ENCODE measurements around a stretch of chr14.

DNA sequence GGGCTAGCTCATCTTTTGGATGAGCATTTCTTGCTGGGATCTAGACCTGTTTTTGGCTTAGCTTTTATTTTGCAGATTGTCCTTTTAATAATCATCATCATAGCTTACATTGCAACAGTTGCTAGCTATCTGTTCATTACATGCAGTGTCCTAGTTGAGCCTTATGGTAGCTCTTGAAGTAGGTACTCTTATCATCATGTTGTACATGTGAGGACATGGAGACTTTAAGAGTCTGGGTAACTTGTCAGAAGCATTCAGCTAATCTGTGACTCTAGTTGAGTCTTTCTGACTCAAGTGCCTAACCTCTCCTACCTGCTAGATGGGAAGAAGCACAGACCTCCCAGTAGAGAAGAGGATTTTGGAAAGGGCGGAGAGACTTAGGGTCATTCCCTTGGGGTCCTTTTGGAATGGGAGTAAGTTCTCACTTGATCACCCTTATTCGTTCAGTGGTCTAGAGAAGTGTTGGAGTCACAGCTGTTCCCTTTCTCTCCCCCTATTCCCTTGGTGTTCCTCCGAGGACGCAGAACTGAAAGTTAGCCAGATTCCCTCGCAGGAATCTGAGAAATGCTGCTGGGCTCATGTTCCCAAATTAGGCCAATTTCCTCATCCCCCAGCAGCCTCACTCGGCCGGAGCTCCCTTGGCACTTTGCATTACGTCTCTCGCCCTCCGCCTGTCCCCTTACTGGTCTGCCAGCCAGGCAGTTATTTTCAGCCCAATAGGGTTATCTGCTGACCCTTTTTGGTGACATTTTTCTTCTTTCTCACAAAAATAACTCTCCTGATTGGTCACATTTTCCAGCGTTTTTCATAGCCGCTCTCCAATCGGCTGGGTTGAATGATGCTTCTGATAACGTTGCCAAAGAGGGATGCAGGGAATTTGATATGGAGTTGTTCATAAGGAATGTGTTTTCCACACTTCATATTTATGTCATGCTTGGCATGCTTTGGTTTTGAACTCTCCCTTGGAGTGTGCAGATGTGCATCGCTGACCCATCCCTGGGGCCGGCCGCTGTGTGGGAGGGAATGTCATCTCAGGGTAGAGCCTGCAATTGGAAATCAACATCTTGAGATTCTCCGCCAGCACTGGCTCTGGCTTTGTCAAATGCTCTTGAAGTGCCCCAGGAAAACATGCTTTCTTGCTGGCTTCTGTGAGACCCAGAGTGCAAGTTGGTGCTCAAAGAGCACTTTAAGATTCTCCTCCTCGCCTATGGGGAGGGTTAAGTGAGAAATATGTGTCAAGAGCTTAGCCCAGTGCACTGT is 9.8 kb downstream of the IFT43 start:
- RRBS, result no CpG with 5 or more reads among the region's 19 CpGs

DNA sequence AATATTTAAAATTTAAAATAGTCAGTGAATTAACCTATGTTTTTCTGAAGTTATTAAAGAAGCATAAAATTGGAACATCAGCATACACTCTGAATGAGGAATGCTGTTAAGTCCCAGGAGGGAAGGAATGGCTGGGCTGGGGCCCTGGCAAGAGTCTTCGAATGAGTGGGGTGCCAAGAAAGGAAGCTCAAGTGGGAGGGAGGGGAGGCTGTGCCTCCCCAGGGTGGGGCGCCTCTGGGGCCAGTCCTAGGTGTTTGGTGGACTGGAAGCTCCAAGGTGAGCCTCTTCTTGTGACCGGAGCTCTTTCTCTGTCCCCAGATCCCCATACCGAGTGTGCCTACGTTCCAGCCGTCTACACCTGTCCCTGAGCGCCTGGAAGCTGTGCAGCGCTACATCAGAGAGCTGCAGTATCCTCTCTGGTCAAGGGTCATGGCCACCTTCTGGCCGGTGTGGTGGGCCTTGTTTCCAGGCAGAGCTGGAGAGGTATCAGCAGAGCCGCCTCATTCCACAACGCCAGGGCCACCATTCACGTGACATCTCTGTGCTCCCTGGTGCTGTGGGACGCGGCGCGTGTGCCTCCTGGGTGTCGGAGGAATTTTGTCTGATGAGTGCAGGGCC is 8.5 kb downstream of the VASH1 start:
- RRBS, result no CpG with 5 or more reads among the region's 17 CpGs

DNA sequence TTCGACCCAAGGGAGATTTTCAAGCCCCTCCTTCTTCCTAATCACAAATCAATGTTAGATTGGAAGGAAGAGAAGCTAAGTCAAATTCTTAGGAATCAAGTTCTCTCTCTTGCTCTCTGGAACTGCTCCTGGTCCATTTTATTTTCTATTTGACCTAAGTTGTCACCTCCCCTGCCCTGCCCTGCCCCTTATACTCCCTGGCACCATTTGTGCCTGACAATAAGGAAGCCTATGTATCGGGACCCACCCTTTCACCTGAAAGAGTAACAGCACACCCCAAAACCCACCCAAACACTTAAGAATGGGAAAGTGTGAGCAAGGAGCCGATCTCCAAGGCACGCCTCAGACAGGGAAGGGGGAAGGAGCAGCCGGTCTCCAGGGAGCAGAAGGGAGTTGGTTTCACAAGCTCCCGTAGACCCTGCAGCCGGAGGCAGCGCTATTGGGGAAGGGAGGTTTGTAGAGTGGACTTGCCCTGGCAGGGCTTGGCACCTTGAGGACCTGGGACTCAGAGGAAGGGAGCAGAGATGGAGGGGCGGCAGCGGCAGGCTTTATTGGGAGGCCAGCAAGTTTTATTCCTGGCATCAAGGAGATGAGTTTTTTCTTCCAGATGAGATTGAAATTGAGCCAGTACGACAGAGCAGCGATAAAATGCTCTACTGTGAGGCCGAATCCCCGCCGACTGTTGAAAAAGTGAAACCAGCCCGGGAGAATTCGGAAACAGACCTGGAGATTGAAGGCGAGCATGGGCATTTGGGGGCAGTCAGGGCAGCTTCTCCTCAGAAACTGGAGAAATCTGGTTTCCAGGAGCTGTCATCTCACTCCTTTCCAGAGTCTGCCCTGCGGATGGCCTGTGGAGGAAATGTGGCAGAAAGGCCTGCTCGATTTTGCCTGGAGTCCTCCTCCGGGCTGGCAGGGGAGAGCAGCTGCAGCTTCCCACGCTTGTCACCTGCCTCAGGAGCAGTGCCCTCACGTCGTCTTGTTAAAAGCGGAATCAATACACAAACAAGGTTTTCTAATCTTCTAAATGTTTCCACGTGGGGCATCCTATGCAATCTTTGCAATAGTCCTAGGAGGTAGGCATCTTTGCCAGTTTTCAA is 1.8 kb downstream of the LRRC74A start:
- RRBS, result 22% methylated on average over 3 of the region's 26 CpGs

DNA sequence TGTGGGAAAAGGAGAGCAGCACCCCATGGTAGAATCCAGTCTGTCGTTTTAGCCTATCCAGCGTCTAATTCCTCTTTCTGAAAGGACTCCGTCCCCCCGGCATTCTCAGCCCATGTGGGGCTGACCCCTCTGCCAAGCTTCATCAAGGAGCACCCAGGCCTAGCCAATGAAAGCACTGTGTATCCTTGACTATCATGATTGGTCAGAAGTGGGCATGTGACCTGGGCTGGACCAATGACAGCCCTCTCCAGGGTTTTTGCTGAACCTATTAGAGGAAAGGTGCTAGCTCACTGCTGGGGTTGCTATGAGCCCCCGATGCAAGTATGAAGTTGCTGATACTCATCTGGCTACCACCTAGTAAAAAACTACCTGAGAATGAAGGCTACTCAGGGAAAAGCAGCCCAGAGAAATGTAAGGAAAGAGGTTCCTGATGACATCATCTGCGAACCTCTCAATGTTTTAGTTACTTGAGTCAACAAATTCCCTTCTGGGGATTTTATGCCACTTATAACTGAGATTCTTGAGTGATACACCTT is 68.1 kb downstream of the LRRC74A start:
- RRBS, result no CpG with 5 or more reads among the region's 6 CpGs

DNA sequence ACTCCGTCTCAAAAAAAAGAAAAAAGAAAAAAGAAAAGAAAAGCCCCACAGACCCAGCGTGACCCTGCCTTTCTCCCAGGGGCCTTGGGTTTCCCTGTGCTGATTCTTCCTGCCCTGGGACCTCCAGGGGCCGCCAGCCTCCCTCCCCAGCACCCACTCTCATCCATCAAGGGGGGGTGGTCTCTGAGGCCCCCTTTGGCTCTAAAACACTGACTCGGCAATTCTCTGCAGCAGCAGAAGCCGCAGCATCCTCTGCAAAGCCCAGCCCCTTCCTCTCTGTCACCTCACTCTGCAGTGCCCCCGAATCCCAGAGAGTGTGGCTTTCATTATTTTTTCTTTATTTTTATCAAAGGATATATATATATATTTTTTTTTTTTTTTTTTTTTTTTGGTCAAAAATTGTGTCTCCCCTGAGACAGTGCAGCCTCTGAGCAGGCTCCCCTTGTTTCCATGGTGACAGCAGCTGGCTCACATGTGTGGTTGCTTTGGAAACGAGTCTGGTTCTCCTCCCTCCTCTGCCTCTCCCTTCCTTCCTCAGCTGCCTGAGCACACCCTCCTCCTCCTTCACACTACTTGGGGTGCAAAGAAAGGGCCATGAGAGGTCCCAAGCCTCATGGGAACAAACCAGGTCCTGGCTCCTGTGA is 100.3 kb downstream of the LRRC74A start:
- RRBS, result no CpG with 5 or more reads among the region's 7 CpGs

GRCh38 chr14:76976127-76976815 is 52.2 kb downstream of the IRF2BPL start:
- RRBS, result no CpG with 5 or more reads among the region's 8 CpGs

DNA sequence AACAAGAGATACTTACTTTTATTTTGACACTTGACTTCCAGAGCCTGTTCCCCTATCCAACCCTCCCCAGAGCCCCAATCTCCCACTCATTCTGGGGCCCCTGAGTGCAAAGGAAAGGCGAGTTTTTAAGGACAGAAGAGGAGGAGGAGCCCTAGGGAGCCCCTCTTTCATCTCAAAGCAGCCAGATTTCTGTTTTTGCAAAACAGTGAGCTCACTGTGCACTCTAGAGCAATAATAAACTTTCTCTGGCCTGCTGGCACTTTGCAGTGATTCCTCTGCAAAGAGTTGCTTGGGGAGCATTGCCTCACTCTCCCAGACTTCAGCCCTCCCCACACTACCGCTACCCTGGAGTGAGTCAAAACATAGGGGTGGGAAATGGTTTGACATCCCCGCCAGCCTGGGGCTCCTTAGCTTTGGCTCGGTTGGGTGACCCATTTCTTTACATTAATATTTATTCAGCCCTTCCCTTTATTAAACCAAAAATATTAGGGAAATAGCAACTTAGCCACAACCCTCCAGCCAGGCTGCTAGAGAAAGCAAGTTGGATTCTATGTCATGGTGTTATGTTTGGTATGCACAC is 3.2 kb upstream of the IRF2BPL start:
- RRBS, result no CpG with 5 or more reads among the region's 4 CpGs

DNA sequence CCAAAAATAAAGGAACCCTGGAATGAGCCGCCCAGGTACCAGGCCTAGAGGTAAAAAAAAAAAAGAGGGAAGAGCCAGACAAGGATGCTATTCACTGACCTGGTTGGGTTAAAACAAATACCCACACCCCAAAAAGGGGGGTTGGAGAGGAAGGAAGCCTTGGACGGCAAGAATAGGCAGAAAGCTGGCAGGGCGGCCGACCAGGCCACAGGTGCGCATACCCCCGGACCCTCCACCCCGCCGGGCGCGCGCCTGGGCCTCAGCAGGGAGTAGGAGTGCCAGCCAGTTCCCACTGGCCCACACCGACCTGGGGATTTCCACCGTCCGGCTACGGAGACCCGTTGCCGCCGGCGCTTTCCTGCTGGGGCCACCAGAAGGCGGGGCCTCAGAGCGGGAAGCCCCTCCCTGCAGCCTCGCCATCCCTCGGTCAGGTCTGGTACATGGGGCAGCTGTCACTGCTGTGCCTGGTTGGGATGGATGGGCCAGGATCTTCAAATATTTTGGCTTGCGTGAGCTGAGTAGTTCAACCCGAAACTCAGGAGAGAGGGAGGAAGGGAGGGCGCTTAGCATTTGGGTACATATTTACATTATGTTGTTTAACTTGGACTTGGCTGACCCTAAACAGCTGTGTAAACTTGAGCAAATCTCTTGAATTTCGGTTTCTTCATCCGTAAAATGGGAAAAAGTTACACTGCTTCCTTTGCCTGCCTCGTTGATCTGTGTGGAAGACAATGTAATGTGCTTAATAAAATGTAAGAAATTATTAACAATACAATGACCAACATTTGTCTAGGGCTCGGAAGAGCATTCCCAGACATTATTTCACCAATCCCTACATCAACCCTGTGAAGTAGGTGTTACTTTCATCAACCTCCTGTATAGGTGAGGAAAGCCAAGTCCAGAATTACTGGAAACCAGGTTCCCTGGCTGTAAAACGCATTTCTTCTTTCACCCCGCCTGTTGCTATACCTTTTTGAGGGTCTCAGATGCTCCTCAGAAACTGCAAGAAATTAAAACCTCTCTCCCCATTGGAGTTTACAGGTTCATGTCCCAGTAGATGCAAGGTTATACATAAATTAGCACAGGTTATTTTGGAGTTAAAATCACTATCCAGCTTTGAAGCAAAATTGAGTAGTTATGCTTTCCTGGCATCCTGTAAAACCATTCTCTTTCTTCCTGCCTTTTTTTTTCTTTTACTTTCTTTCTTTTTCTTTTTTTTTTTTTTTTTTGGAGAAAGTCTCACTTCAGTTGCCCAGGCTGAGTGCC is 5.7 kb upstream of the IRF2BPL start:
- RRBS, result under 1% methylated on average over 7 of the region's 32 CpGs

DNA sequence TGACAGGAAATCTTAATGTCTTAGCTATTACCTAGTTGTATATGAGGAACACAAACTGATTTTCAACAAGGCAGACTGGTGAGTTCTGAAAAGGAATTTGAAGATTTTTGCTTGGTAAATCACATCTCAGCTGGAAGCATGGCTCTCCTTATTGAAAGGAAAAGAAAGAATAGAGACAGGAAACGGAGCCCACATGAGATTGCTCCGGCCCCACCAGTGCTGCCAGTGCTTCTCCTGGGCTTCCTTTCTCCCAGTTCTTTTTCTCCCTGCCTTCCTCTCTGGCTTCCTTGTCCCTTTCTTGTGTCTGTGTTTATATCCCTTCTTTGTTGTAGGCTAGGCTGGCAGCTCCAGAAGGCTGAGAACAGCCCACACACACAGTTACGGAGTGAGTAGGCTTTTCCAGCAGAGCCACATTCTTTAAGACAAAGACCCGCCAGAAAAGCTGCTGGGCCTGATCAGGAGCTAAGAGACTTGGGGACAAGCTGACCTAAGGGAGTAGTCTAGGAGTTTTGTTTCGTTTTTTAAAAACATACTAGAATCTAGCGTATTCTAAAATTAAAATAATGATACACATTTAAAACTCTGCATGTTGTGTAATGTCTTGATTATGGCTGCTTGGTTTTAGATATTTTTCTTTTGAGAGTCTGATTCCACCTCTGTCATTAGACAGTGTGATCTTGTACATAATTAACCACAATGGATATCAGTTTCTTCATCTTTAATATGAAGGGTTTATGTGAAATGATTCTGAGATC is 13.0 kb downstream of the CIPC start:
- RRBS, result no CpG with 5 or more reads among the region's 6 CpGs

DNA sequence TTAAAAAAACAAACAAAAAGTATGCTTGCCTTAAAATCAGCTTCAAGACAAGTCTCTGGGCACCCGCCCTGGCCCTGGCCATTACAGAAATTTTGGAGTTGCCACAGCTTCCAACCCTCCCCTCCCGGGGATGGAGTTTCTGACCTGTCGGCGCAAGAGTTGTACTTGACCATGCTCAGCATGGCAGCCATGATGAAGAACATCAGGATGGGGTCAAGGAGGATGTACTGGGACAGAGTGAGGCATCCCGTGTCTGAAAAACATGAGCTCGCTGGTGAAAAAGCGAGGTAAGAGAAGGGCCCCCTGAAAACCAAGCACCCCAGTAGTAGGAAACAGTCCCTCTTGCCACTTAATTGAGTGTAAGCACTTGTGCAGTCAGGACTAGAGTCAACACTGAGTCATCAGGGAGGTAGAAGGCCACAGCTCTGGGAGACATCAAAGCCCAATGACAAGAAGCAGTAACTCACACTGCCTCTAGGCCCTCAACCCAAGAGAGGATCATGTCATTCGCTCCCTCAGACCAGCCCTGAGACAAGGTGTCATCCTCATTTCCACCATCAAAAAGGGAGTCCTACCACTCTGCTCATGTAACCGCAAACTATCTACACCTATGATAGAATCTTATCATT is 17.9 kb downstream of the POMT2 start:
- RRBS, result no CpG with 5 or more reads among the region's 9 CpGs

- RRBS, result no CpG with 5 or more reads among the region's 3 CpGs
These were observed 6.6 kb downstream of the POMT2 start for GRCh38 chr14:77313966-77314513.

DNA sequence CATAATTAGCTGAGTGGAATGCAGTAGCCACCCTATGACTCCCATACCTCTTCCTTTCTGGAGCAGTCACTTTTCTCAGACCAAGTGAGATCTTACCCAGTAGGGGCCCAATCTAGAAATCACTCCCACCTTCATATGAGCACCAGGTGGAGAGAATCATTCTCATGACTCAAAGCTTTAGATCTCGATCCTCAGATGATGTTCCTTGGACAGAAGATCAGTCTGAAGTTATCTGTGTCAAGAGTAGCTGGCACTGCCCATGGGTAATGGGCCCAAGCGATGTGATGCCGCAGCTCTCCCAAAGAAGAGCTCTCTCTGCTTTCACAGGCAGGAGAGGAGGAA is 3.9 kb upstream of the NOXRED1 start:
- RRBS, result no CpG with 5 or more reads among the region's 3 CpGs

DNA sequence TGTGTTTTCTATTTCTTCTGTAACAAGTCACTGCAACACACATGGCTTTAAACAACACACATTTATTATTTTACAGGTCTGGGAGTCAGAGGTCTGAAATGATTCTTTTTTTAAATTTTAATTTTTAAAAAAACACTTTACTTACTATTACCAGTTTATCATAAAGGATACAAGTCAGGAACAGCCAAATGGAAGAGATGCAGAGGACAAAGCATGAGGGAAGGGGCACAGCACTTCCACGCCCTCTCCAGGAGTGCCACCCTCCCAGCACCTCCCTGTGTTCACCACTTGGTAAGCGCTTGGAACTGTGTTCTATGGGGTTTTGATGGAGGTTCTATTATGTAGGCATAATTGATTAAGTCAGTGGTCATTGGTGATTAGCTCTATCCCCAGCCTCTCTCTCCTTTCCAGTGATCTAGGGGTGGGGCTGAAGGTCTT is 69.7 kb upstream of the NRXN3 start:
- RRBS, result no CpG with 5 or more reads among the region's 2 CpGs

DNA sequence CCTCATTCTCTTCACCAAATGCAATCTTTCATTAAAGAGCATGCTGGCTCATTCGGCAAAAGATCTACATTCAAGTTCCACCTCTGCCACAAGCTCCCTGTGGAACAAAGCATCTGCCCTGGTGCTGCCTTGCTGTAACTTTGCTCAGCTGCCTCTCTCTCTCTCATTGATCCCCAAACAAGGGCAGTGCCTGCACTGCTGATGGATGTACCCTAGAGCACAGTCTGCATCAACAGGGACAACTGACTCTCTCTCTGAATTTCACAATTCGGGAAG is 174.0 kb upstream of the DIO2 start:
- RRBS, result no CpG with 5 or more reads among the region's 2 CpGs

DNA sequence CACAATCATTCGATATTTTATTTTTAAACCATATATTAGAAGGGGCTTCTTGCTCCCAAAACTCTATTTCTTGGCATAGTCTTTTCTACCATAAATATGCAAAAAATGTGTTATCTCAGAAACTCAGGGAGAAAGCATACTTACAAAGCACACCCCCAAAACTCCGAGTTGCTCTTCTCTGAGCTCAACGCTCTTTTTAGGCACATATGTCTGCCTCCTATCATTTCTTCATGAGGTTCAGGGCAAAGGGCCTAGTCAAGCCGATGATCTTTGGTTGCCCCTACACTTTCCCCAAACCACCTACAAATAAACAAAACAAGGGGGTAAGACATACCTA is 2.3 kb downstream of the CEP128 start:
- RRBS, result no CpG with 5 or more reads among the region's 4 CpGs

GRCh38 chr14:80954656-80955111 is 737 bp upstream of the TSHR start:
- RRBS, result no CpG with 5 or more reads among the region's 21 CpGs

DNA sequence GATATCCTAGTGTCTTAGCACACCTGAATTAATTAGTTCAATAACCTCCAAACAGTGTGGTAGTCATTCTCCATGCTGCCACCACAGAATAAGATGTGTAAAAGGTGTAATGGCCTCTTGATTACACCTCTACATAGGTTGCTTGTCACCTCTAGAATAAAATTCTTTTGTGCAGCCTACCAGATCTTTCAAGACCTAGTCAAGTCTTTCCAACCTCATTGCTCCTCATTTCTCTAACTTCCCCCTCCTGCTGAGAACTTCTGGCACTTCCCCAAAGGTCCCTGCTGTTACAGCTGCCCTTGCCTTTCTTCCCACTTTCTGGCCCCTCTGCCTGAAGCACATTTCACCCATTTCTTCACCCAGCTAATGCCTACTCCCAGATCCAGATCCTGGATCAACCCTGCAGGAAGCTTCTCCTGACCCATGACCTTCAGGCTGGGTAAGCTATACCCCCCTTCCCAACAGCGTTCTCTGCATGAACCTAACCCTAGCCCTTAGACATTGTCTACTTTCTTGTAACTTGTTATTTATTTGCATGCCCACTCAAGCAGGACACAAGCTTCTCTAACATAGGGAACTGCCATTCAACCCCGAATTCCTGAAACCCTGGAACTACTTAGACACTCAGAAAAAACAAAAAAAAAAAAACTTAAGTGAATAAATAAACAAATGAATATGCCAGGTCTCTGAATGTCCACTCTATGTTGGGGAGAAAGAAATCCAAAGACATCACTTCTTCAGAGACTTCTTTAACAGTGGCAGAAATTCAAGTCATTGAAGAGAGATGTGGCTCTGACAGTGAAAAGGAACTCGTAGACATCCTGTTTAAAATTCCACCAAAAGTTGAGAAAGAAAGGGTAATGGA is 1.6 kb downstream of the TSHR start:
- RRBS, result no CpG with 5 or more reads among the region's 3 CpGs

- RRBS, result no CpG with 5 or more reads among the region's 31 CpGs
These were observed 50.9 kb downstream of the GTF2A1 start for GRCh38 chr14:81169603-81170577.

DNA sequence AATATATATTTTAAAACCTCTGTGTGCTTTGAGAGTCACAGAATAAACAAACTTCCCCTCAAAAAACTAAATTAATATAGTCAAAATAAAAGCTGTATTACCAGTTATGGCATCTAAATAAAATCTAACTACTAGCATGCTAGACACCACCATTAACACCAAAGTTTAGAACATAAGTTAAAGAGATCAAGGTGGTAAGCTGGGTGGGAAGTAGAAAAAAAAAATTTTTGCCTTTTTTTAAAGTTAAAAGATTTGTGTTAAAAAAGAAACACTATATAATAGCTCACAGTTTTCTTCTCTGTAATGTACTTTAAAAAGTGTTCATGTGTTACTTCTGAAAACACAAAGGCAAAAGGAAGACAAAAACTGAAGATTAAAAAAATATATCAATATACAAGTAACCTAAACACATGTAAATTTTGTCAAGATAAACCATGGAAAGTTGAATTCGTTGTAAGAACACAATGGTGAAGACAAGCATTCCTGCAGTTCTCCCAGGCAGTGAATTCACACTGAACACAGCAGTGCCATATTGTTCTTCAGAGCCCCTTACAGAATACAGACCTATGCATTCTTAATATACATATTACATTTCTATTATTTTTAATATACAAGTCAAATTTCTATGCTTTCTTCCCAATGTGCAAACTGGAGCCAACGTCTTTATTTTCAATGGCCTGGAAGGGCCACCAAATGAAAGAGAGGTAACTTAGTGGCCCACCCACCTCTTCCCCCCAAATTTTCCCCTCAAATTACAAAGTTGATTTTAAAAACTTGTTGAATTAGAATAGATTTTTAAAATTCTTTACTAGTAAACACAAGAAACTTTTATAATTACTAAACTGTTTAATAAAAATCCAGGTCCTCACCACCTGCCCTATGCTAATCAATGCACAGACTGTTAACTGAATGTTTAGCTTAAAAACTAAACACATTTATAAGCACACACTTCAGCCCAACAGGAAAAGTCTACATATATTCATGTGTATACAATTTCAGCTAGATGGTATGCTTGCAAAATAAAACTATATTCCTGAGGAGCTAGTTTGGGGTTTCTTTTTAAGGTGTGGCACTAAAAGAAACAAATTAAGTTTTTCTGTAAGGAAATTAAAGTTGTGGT is 42.0 kb downstream of the GTF2A1 start:
- RRBS, result no CpG with 5 or more reads among the region's 2 CpGs

DNA sequence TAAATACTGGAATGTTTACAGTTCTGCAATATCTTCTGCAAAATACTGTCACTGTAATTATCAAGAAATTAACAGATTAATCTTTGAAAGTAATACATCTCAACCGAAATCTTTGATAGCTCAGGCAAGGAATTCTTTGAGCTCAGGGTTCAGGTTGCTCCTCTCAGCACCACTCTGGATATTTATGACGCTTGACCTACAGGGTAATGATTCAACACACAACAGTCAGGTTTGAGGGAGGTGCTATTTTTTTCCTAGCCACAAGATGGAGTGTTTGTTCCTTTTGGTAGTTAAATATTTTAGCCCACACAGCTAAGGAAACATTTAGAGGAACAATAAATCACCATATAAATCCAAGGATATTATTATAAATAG is 48.6 kb upstream of the GTF2A1 start:
- RRBS, result no CpG with 5 or more reads among the region's 2 CpGs

Data from zone of skin (tissue), 1 donor.